ENCODE data around the genes PDE3A, SLCO1B1 and LDHB.

DNA sequence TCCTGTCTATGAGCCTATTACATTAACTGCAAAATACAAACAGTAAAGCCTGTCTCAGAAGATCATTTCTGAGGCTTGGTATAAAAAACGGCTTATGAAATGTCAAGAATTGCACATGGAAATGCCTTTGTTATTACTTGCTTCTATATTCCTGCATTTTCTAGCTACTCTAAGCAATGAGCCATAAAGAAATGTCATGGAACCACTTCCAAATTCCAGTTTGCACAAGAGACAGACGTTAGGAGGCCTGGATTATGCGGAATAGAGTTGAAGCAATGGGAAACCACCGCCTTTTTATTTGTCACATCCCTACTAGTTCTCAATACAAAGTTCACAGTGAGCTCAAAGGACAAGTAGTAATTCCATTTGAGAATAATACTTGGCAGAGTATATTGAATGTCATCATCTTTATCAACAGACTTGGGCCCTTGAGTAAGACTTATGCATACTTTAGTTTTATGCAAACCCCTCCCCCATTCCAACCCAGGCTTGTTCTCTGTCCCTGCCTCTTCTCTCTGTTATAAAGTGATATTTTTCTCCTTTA, 3.6 kb upstream of the SLC15A5 start:
CAGE:
- cytosol, long polyA minus RNA, result no peak
- cytosol, long polyA plus RNA, result no peak
- long polyA plus RNA, result no peak
- nucleus, long polyA minus RNA, result no peak
- nucleus, long polyA plus RNA, result no peak

DNA sequence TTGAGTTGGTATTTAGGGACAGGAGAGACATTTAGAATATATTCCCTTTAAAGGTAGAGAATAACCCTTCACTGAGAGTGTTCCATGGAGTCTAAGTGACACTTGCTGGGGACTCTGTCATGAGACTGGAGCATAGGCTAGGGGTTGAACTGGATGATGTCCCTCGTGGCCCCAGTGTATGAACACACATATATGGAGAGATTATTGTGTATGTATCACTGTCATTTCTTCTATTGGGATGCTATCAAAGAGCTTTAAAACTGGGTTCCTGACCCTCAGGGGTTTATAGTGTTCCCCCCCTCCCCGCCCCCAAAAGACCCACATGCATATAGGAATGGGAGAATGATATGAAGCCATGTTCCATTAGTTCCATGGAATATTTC, 13.2 kb downstream of the MGST1 start:
CAGE:
- cytosol, long polyA minus RNA, result no peak
- cytosol, long polyA plus RNA, result no peak
- long polyA plus RNA, result no peak
- nucleus, long polyA minus RNA, result no peak
- nucleus, long polyA plus RNA, result no peak

DNA sequence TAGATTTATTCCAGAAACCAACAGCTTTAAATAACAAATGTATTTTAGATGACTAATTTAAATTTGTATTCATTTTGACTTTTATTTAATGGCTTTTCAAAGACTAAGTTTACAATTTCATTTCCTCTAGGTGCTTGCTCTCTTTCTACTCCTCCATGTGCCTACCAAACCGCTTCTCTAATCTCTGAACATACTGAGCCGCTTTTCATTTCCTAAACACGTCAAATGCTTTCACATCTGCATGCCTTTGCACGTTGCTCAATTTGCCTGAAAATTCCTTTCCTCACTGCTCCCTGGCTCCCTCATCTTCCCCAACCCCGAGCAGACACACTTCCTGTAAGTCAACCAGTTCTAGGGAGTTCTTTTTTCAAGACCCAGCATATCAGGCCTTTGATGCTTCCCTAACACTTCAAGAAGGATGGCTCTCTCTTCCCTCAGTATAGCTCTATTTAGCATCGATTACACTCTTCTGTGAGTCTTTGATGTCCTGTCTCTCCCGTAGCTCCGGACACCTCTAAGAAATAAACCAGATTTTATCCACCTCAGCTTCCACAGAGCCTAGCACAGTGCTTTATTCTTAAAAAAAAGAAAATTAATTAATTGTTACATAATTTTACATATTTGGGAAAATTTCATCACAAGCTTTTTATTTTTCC, 50.3 kb downstream of the LMO3 start:
CAGE:
- cytosol, long polyA minus RNA, result no peak
- cytosol, long polyA plus RNA, result no peak
- long polyA plus RNA, result no peak
- nucleus, long polyA minus RNA, result no peak
- nucleus, long polyA plus RNA, result no peak

GRCh38 chr12:16600355-16601141, 5.4 kb downstream of the LMO3 start:
CAGE:
- cytosol, long polyA minus RNA, result no peak
- cytosol, long polyA plus RNA, result no peak
- long polyA plus RNA, result no peak
- nucleus, long polyA minus RNA, result no peak
- nucleus, long polyA plus RNA, result no peak

DNA sequence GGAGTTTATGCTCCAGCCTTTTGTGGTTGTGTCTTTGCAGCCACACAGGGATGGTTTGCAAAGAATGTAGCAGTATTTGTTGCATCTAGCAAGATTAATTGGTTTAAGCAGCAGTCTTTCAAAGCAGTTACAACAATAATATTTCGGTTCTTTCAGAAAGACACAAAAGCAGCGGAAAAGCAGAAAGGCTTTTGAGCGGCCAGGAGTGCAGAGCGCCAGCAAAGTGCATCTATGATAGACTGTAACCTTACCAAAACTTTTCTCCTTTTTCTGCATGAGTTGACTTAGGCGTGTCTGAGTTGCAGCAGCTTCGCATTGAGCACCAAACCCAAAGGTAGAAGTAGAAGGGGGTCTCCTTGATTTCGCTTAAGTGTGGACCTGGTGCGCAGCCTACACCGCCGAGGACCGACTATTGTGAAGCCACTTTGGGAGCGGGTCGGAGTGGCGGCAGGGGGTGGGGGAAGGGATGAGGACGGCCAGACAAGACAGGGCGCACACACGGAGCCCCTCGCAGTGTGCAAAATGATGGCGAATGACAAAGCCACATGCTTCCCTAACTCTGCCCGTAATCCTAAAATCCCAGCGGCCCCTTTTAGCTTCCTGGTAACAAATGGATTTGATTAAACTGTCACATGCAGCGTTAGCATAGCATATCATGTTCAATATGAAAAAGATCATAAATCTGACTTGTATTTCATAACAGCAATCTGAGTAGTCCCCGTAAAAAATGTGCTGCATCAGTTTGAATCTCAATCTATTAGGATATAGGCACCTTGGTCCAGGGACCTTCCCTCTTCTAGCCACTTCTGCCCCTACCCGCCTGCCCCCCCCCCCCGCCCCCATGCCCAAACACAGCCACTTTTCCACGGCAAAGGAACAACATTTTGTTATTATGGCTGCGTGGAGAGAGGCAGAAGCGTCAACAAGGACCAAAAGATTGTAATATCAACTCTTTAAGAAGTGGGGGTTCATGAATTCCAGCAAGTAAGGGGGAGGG, 1.1 kb downstream of the LMO3 start:
CAGE:
- cytosol, long polyA minus RNA, result no peak
- cytosol, long polyA plus RNA, result no peak
- long polyA plus RNA, result no peak
- nucleus, long polyA minus RNA, result no peak
- nucleus, long polyA plus RNA, result no peak

DNA sequence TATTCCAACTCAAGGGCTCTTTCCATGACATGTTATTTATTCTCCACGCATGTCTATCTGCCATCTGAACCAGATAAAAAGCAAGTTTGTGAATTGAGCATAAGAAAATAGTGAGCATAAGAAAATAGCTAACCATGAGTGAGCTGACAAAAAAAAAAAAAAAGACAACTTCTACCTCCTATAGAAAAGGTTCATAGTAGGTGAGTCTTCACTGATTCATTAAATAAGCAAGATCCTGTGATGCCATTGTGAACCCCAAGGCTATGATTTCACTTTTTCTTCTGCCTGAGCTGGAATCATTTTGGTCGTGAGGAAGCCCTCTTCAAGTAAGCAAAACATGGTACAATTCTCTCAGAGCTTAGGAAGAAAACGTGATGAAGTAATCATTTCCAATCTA, 1.1 kb downstream of the PIK3C2G start:
CAGE:
- cytosol, long polyA minus RNA, result no peak
- cytosol, long polyA plus RNA, result no peak
- long polyA plus RNA, result no peak
- nucleus, long polyA minus RNA, result start-site peak on the plus strand centred at position 277 of the sequence, 38 bp wide, 30 reads
- nucleus, long polyA plus RNA, result start-site peak on the plus strand centred at position 255 of the sequence, 89 bp wide, 47 and 18 reads in 2 replicates

DNA sequence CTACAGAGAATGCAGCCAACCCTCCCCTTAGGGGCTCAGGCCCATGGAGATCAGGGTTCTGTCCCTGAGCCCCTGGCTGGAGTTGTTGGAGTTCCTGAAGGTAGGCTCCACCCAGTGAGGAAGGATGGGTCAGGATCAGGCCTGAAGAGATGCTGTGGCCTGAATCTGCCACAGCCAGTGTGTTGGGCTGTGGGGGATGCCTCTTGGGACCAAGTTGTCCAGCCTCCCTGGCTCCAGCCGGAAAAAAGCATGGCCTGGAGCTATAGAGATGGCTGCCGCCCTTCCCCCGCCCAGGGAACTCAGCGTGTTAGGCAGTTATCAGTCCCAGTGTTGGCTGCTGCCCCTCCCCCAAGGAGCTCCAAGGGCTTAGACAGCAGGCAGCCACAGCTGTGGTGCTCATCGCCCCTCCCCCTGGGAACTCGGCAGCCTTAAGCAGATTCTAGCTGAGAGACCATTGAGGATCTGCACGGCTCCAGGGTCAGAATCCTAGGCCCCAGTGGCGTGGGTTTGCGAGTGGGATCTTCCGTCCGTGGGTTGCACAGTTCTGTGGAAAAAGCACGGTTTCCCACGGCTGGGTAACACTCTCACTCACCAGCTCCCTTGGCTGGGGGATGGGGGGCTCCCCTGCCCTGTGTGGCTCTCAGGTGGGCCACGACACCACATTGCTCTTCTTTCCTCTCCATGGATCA, 158.1 kb downstream of the CAPZA3 start:
CAGE:
- cytosol, long polyA minus RNA, result no peak
- cytosol, long polyA plus RNA, result no peak
- long polyA plus RNA, result no peak
- nucleus, long polyA minus RNA, result no peak
- nucleus, long polyA plus RNA, result no peak

DNA sequence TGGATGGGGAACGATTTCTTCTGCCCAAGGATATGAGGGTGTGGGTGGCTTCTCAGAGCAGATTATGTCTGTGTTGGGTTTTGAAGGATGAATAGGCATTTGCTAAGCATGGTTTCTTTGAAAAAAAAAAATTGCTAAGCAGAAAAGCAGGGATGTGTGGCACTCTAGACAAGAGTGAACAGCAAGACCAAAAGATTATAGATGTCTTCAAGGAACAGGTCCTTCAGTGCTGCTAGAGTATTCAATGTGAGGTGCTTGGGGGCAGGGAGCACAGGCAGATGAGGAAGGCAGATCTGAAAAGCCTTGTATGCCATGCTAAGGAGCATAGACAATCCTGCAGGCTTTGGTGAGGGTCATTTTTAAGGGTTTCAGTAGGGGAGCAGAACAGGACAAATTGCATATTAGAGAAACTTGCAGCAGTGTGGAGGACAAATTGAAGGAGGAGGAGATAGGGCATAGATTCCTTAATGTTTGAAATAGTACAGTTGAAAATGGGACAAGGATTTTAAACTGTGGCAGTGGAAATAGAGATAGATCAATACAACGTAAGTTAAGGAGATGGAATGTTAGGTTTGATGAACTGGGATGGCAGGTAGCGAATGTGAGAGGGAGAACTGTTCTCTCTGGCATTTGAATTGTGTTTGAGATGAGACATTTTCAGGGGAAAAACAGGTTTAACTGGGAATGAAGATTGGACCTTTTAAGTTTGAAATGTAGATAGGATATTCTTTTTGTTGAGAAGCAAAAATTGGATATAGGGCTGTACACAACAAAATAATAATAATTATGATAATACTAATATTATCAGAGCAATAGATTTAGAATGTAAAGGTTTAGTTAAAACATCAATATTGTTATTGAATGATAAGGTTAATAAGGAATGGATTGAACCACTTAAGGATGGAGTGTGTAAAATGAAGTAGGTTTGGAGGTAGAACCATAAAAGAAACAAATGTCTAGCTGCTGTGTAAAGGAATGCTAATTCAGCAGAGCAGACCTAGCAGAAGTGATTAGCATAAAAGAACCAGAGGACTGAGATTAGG, 84.0 kb downstream of the PLEKHA5 start:
CAGE:
- cytosol, long polyA minus RNA, result no peak
- cytosol, long polyA plus RNA, result no peak
- long polyA plus RNA, result no peak
- nucleus, long polyA minus RNA, result start-site peak on the minus strand centred at position 451 of the sequence, 76 bp wide, 10 reads; start-site peak on the plus strand centred at position 723 of the sequence, 122 bp wide, 20 reads
- nucleus, long polyA plus RNA, result no peak

GRCh38 chr12:19249097-19249526, 119.6 kb downstream of the PLEKHA5 start:
CAGE:
- cytosol, long polyA minus RNA, result no peak
- cytosol, long polyA plus RNA, result no peak
- long polyA plus RNA, result no peak
- nucleus, long polyA minus RNA, result no peak
- nucleus, long polyA plus RNA, result no peak

DNA sequence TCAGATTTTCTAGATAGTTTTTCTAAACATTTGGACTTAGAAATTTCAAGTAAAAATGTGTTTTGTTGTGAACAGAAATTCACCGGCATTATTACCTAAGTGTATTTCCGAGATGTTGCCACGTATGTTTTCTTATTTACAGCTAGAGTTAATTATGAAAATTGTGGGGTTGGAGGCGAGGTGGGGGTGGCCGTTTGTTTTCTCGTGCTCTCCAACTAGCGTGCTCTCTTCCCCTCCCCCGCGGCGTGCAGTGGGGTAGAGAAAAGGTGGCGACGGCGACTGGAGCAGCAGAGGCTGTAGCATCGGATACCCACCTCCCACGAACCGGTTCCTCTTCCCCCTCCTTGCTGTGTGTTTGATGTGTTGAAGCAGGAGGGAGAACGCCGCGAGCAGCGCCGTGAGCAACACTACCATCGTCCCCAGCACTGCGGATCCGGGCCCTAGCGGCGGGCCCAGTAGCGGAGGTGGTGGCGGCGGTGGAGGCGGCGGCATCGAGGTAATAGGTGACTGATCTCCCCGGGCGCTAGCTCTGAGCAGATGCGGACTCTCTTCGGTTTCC, 133.1 kb upstream of the AEBP2 start:
CAGE:
- cytosol, long polyA minus RNA, result no peak
- cytosol, long polyA plus RNA, result no peak
- long polyA plus RNA, result no peak
- nucleus, long polyA minus RNA, result no peak
- nucleus, long polyA plus RNA, result no peak

DNA sequence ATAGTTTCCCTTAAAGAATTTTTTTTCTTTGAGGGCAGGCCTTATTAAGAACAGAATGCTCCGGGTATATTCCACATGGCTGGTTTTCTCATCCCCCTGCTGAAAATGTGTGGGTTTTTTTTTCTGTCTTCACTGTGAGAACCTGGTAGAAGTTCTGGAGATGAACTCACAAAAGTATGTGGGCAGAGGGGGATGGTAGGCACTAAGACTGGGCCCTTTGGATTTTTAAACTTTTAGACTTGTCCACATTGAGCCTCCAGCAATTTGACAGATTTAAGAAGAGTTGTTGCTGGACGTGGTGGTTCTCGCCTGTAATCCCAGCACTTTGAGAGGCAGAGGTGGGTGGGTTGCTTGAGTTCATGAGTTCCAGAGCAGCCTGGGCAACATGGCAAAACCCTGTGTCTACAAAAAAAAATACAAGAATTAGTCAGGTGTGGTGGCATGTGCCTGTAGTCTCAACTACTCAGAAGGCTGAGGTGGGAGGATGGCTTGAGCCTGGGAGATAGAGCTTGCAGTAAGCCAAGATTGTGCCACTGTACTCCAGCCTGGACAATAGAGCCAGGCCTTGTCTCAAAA, 93.4 kb downstream of the AEBP2 start:
CAGE:
- cytosol, long polyA minus RNA, result no peak
- cytosol, long polyA plus RNA, result no peak
- long polyA plus RNA, result no peak
- nucleus, long polyA minus RNA, result no peak
- nucleus, long polyA plus RNA, result no peak

DNA sequence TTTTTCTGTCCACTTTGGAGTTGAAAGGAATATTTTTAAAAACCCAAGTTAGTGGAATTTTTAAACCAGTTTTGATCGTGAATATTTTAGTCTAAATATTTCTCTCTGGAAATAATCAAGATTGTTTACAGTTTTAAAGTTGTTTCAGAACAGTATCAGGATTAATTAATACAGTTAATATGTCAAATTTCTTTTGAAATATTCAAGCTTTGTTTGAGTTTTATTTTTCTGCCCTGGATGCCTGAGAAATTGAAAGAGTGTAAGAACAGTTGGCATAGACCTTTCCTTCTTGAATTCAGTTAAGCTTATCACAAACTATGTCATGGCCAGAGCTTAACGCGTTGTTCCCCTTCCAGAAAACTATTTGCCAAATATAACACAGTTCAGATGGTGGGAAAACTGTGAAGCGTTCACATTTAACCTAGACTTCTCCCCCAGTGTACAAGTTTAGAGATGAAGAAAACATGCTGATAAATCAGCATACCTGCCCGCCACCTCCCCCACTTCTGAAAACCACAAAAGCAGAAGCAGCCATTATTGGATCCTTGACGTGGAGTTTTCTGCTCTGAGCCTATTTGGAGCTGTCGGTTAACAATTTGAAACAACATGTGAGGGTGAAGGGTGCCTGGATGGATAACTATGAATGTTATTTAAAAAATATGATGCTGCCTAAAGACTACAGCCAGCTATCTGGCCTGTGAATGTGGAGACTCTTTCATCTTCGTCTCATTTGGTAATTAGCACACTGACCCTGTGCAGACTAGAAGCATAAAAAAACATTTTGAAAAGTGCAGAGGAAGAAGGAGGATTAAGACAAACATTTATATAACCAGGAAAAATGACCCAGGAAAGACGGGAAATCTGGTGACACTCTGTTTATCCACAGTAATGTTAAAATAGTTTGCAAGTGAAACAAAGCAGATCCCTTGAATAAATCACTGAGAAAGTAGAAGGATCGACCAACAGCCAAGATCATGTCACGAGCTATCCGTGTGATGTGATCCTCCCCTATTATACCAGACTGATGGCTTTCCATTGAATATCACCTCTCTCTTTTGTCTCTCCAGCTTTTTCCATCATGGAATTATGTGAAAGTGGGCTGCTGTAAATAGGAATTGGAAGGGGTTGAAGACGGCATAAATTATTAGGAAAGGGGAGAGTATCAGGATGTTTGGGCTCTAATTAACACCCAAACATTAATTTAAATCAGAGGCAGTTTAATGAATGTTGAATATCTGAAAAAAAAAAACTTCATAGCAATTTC, 408.2 kb downstream of the AEBP2 start:
CAGE:
- cytosol, long polyA minus RNA, result no peak
- cytosol, long polyA plus RNA, result no peak
- long polyA plus RNA, result no peak
- nucleus, long polyA minus RNA, result no peak
- nucleus, long polyA plus RNA, result no peak

DNA sequence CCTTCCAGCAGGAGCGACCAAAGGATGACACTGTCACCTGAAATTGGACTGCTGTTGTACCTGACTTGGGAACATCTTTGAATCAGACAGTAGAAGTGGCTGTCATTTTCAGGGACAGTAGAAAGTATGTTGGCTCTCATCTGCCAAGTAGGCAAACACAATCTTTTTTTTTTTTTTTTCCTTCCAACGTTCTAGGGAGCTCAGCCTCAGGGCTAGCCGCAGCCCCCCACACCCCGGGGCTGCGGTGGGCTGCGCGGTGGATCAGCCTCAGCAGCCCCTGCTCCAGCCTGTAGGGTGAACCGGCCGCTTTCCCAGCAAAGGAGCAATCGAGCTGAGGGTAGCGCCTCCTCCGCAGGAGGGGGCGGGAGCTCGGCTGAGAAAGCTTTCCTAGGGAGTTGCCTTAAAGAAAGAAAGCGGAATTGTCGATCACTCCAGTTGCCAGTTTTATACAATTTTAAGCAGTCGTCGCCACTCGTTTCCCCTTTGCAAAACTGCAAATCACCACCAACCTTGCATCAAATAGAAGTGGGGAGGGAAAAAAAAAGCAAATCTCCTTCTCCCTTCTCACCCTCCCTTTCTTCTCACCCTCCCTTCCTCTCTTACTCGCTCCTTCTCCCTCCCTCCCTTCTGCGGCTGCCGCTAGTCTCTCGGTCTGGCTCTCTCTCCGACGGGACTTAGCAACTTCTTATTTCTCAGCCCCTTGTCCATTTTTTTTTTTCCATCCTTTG, at the start of gene PDE3A:
Gene PDE3A, plus strand, starts transcription at position 639 of the 728 bp plus-strand sequence.
CAGE:
- cytosol, long polyA minus RNA, result no peak
- cytosol, long polyA plus RNA, result no peak
- long polyA plus RNA, result no peak
- nucleus, long polyA minus RNA, result no peak
- nucleus, long polyA plus RNA, result no peak

GRCh38 chr12:20413179-20413977, 45.0 kb downstream of the PDE3A start:
CAGE:
- cytosol, long polyA minus RNA, result no peak
- cytosol, long polyA plus RNA, result no peak
- long polyA plus RNA, result no peak
- nucleus, long polyA minus RNA, result no peak
- nucleus, long polyA plus RNA, result no peak

CAGE:
- cytosol, long polyA minus RNA, result no peak
- cytosol, long polyA plus RNA, result no peak
- long polyA plus RNA, result no peak
- nucleus, long polyA minus RNA, result no peak
- nucleus, long polyA plus RNA, result no peak
Measured at GRCh38 chr12:21130793-21131478, at the start of gene SLCO1B1. Gene SLCO1B1, plus strand, starts transcription at chr12:21131194.

DNA sequence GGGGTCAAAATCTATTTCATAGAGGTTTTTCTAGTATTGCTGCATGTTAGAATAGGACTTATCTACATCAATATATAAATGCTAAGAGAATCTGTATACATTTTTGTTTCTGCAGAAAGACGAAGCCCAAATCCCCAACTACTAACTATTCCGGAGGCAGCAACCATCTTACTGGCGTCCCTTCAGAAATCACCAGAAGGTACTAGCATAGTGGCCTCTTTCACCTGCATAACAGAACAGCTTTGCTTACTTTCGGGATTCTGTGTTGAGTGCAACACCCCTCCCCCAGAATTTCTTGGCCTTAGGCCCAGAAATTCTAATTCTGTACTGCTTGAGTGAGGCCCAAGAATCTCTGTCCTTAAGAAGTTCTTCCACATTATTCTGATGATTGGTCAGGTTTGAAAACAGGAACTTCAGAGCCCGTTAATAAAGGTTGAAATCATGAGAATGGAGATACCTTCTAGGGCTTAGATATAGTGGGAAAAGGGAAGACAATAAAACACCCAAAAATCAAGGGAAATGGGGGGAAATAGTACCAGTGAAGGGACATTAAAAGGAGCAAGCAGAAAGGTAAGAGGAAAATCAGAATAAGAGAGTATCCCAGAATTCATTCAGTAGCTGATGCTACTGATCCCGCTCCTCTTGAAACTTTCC, 2.9 kb downstream of the SPX start:
CAGE:
- cytosol, long polyA minus RNA, result no peak
- cytosol, long polyA plus RNA, result no peak
- long polyA plus RNA, result no peak
- nucleus, long polyA minus RNA, result no peak
- nucleus, long polyA plus RNA, result no peak

DNA sequence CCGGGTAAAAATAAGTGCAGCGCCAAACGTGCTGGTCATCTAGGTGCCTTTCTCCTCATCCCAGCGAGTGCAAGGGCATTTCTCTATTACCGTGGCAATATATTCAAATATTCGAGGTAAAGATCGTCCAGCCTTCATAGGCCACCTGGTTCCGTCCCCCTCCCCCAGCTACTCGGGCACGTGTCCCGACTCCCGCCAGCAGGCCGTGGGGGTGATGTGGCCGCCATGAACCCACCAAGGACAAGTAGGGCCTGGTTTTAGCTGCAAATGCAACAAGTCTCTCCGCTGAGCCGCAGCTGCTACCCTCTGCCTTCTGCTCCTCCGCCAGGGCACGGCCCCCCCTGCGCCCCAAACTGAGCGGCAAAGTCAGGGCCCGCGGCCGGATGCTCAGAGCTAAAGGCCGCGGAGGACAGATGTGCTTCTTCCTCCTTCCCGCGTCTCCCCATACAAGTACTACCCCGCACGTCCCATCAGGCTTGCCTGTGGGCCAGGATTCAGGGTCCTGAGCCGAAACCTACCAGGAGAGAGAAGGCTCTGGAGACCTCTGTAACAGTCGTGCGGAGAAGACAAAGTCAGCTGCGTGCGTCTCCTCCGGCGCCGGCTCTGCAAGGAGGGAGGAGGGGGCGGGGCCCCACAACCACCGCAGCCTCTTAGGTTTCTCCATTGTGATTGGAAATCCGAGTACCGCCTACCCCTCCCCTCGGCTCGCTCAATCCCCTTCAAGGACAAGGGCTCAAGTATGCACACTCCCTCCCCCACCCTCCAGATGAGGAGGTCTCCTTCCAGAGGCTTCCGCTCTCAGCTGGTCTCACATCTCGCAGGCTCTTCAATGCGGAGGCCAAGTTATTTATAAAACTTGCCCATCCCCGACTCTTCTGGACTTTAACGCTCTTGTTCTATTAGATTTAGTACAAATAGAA, at the start of gene LDHB:
Gene LDHB, minus strand, starts transcription at position 610 of the 920 bp plus-strand sequence.
CAGE:
- cytosol, long polyA minus RNA, result start-site peak on the minus strand centred at position 560 of the sequence, 49 bp wide, 104 reads
- cytosol, long polyA plus RNA, result start-site peak on the minus strand centred at position 573 of the sequence, 53 bp wide, 2,727 and 560 reads in 2 replicates
- long polyA plus RNA, result start-site peak on the minus strand centred at position 579 of the sequence, 30 bp wide, 684 and 743 reads in 2 replicates
- nucleus, long polyA minus RNA, result start-site peak on the minus strand centred at position 575 of the sequence, 19 bp wide, 55 reads
- nucleus, long polyA plus RNA, result start-site peak on the minus strand centred at position 582 of the sequence, 35 bp wide, 1,613 and 1,517 reads in 2 replicates

GRCh38 chr12:21831895-21832169, 57.3 kb upstream of the KCNJ8 start:
CAGE:
- cytosol, long polyA minus RNA, result no peak
- cytosol, long polyA plus RNA, result no peak
- long polyA plus RNA, result no peak
- nucleus, long polyA minus RNA, result no peak
- nucleus, long polyA plus RNA, result no peak

CAGE:
- cytosol, long polyA minus RNA, result no peak
- cytosol, long polyA plus RNA, result no peak
- long polyA plus RNA, result no peak
- nucleus, long polyA minus RNA, result no peak
- nucleus, long polyA plus RNA, result no peak
Measured at GRCh38 chr12:21851857-21852596, 77.5 kb upstream of the KCNJ8 start.

GRCh38 chr12:22332873-22333733, 1.4 kb downstream of the ST8SIA1 start:
CAGE:
- cytosol, long polyA minus RNA, result no peak
- cytosol, long polyA plus RNA, result no peak
- long polyA plus RNA, result no peak
- nucleus, long polyA minus RNA, result no peak
- nucleus, long polyA plus RNA, result no peak

Data from keratinocyte (primary cell).